ENCODE measurements around a stretch of chr1.

DNA sequence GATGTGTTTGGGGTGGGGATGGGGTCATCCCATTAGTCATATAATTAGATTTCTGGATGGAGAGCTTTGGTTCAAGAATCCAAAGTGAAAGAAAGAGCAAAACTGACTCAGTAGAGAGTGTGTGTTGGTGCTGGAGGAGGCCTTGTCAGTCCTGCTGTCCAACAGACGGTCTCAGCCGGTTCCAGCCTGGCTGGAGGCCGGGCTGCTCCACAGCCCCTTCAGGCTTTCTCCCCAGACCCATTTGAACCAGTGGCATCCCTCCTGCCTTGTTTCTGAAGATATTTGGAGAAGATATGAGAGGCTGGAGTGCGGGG, 86.5 kb downstream of the LAMC2 start:
- PRO-cap: no peak

- PRO-cap: no peak
These were observed 113.6 kb downstream of the NMNAT2 start for GRCh38 chr1:183304495-183305124.

DNA sequence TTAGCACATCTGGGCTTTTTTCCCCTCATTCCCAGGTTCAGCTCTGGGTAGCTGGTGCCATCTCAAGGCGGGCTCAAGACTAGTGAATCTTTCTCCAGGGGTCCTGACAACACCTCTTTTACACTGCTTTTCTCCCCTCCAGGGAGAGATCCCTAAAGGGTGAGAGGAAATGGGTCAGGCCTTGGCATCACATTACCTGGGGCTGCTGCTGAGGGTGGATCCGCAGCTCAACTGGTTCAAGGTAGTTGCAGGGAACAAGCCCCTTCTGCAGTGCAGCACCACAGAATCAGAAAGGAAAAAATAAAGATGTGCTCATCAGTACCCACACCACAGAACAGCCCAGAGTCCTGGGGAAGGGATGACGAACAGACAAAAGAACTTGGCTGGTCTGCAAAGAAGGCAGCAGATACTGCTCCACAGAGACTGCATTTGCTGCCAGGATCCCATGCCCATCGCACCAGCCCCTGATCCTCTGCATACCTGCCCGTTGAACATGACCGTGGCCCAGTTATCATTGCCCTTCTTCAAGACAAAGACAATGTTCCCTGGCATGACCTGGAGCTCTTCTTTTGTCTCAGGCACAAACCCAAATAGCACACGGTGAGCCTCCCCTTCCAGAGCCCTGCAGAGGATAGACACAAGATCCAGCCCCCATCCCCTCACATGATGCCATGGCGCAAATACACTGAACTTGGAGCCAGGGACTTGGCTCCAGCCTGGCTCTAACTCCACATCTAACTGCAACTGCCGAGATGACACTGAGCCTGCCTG, 23.4 kb downstream of the NCF2 start:
- PRO-cap: no peak

DNA sequence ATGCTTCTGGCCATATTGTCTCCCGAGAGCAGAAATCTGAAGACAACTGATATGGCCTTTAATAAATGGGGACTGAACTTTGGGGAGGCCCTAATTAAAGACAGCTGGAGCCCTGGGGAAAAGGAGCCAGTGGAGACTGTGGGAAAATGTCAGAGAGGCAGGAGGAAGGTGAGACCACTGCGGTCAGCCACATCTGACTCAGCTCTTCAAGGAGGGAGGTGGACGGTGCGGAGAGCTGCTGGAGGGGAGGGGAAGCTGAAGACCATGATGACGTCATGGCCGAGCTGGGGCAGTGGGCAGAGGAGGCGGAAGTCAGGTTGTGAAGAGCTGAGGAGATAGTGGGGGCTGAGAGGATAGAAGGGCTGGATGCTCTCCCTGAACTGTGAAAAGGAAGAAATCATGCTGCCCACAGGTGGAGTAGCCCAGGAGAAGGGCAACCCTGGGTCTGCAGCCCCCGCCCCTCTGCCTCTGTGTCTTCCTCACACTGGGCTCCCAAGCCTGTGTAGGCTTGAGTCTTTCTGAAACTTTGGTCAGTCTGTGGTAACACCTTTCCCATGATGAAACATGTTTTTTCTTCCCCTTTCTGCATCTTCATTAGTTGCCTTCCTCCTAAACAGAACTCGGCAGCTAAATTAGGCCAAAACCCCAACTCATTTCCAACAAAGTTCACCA, 14.1 kb upstream of the NCF2 start:
- PRO-cap: no peak

- PRO-cap: no peak
These were observed 540 bp downstream of the APOBEC4 start for GRCh38 chr1:183652559-183652992.

DNA sequence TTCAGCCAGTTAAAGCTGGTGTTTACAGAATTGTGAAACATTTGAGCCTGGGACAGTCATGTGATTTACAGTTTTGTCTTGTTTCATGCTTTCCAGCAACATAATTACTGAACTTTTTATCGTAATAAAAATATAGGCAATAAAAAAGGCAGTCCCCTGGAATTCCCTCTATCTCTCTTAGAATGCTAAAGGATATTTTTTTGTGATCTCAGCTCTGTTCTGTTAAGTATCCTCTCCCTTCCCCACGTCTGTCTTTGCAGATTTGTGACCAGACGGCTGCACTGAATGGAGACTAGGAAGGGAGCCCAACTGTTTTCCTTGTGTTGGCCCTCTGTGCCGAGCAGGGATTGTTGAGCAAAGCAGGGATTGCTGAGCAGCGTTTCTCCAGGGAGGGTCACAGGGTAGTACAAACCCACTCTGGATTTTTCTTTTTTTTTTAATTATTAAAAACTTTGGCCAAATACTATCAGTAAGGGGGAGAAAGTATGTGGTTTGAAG, 70.2 kb upstream of the RGL1 start:
- PRO-cap: no peak

DNA sequence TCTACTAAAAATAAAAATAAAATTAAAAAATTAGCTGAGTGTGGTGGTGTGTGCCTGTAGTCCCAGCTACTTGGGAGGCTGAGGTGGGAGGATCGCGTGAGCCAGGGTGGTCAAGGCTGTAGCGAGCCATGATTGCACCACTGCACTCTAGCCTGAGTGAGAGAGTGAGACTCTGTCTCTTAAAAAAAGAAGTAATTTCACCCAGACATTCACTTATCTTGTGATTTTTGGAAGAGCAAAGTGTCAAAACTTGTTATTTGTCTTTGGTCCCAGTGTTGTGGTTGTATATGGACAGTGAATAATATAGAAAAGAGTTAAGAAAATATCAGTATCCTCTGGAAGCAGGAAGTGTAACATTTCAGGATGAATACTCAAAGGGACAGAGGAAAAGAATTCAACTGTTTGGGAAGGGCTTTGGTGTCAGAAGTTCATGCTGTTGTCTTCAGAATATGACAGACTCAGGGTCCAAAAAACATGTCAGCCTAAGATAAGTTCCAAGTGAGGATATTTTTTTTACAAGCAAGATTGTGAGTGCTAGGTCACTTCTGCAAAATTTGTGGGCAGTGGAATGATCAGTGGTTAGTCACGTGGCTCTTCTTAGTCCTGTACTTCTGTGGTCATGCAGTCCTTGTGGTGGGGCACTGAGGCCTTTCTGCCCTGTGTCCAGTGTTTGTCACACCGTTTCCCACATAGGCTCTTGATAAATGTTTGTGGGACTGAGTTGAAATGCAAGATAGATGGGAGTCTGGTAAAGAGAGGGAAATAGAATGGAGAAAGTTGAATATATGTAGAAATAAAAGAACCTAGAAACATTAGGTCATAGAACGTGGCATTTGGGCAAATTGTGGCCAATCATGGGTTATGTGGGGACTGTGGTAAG, 5.1 kb downstream of the RGL1 start:
- PRO-cap: no peak

DNA sequence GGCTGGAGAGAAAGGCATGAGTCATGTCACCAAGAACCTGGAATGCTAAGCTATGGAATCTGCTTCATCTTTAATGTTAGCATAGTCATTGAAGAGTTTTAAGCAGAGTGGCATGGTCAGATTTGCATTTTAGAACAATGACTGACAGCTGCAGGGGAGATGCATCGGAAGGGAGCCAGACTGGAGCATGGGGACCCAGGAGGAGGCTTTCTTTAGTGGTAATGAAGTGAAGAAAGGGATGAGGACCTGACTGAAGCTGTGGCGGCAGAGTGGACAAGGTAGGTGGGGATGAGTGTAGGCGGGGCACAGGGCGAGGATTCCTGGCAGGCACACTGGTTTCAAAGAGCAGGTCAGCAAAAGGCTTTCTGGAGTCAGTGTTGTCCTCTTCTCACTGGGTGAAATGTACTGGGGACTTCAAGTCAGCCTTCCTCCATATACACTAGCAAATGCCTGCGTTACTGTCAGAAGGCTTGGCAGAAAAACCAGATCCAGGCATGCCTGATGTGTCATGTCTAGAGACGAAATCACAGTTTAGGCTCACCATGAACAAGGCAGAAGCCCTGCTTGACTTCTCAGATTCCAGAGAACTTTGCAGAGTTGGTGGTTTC, 8.1 kb downstream of the RGL1 start:
- PRO-cap: no peak

DNA sequence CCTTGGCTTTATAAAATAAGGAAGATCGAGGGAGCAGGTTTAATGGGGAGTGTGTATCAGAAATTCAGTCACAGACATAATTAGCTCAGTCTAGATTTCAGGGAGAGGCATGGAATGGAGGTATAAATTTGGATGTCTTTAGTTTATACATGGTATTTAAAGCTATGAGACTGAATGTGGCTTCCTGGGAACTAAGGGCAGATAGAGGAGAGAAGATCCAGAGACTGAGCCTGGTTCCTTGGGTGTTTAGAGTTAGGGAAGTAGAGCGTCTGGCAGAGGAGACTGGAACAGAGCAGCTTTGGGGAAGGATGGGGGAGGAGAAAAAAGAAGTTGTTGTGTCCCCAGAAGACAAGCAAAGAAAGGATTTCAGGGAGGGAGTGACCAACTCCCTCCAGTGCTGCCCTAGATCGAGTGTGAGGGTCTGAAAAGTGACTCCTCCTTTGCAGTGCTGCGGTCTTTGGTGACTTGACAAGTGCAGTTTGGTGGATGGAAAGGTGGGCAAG, 62.2 kb downstream of the RGL1 start:
- PRO-cap: no peak

GRCh38 chr1:183883535-183884219, 78.8 kb downstream of the RGL1 start:
- PRO-cap: no peak

DNA sequence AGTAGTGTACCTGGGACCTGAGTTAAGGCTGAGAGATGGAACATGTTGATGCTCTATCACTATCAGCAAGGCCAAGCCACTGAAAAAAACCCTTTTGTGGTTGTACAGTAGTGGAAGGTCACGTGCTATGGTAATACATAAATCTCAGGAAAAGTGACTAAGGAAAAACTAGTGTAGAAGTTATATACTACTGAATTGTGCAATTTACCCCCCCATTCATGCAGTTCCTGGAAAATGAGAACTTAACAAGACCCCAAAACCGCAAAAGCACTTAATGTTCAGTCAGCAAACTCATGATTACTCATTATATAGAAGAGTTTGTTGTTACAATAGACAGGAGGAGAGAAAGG, 91.5 kb downstream of the RGL1 start:
- PRO-cap: no peak

DNA sequence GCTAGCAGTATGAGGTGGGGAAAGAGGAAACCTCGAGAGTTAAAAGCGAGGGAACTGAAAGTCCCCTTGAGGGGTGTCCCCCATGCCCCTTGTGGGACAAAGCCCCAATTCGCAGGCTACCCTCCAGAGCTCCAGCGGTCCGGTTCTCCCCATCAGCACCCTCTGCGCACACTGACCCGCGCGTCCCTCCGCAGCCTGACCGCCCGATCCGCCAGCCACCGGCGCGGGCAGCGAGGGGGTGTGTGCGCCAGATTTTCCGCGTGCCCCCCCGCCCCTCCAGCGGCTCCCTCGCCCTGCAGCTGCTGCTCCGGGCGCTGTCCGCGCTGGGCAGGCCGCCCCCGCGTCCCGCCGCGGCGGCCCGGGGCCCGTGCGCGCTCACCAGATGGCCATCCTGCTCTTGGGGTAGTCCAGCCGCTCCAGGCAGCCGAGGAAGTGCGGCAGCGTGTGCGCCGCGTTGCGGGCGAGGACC, 778 bp downstream of the COLGALT2 start:
- PRO-cap: no peak

- PRO-cap: no peak
These were observed 92.6 kb downstream of the C1orf21 start for GRCh38 chr1:184479381-184479950.

- PRO-cap: no peak
These were observed 93.8 kb downstream of the C1orf21 start for GRCh38 chr1:184480522-184481088.

DNA sequence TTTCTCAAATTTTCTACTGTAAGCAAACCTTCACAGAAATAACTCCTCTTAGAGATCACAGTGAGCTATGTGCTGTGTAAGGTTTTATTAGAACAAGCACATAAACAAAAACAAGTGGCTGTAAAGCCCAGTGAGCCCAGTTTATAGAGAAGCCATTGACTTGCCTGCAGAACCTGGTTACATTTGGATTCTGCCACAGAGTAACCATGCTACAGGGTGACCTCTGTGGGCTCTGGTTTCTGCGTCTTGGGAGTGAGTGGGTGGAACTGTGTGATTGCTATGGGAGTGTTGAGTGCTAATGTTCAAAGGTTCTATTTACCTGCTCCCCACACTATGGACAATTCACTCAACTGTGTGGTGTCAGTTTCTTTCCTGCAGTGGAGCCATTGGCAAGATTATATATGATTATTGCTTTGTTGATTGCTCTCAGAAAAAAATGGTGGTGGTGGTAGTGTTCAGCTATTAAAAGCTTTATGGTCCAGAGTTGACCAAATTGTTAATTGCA, 105.3 kb downstream of the C1orf21 start:
- PRO-cap: no peak

- PRO-cap: no peak
These were observed 107.1 kb downstream of the C1orf21 start for GRCh38 chr1:184493841-184494514.

DNA sequence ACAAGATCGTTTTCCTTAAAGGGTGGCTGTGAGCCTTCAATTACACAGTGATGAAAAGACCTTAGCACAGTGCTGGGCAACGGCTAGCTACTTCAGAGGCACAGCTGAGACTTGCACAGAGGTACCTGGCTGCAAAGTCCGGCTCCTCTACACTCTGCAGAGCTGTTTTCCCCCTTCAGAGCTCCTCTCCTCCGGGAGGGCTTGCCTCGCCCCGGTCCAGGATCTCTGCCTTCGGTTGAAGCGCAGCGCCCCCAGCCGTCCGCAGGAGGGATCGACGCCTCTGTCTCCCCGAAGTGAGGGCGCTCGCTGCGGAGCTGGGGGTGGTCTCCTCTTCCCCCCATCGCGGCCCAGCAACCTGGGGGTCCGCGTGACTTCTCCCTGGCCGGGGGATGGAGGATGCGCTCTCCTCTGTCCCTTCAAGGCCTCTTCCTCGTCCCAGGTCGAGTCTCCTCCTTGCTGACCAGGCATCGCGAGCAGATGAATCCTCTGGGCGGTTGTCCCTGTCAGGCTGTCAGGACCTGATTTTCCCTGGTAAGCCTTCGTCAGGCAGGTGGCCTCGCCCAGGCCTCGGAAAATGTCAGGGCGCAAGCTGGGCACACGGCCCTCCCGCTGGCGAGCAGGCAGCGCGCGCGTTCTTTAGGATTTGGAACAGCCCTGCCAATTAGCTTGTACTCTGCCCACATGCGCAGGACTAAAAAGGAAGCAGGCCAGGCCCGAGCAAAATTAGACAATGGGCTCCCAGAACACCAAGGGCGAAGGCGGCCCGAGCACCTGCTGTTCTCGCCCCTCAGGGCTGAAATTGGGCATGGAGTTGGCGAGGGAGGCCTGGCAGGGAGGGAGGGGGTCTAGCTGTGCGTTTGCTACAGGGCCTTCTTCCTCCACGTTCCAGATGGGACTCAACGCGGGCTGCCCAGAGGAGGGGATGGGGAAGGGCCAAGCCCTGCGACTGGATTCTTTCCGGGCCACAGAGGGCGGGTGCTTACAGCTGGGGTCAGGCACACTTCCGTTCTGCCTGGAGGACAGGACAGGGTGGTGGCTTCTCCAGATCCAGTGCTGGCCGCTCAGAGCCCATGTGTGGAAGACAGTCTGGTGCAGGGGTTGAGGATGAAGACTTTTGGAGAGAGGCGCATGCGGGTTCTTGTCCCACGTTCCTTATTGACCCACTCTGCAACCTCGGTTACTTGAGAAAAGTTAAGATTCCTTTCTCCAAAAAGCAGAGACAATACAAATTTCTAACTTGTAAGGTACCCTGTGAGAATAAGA, 90.3 kb downstream of the EDEM3 start:
- PRO-cap: no peak

GRCh38 chr1:184771085-184771796, 16.6 kb upstream of the EDEM3 start:
- PRO-cap: no peak

GRCh38 chr1:184843531-184844282, 89.0 kb upstream of the EDEM3 start:
- PRO-cap: no peak

DNA sequence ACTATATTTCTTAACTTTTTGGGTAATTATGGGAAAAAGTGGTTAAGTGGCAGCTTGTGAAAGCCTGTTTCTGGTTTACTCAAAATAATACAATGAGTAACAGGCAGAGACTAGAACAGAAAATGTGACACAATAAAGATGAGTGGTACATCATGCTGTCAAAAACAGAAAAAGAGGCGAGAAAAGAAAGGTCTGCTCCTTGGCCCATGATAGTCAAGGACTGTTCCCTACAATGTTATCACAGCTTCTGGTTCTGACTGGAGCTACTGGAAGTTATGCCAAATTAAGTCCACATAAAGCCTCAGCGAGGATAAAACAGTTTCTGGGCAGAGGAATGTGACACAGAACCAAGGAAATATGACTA, 92.1 kb downstream of the NIBAN1 start:
- PRO-cap: no peak